AG04450 (cell line): ENCODE measurements around a stretch of chr7.

- CAGE, long polyA plus RNA: no peak
- RRBS: 90% methylated on average over 2 of the region's 17 CpGs
Observed at GRCh38 chr7:75968431-75969044, 25.9 kb downstream of the TMEM120A start.

GRCh38 chr7:75969072-75969445, 25.3 kb downstream of the TMEM120A start:
- CAGE, long polyA plus RNA: no peak
- RRBS: no CpG with 5 or more reads among the region's 10 CpGs

DNA sequence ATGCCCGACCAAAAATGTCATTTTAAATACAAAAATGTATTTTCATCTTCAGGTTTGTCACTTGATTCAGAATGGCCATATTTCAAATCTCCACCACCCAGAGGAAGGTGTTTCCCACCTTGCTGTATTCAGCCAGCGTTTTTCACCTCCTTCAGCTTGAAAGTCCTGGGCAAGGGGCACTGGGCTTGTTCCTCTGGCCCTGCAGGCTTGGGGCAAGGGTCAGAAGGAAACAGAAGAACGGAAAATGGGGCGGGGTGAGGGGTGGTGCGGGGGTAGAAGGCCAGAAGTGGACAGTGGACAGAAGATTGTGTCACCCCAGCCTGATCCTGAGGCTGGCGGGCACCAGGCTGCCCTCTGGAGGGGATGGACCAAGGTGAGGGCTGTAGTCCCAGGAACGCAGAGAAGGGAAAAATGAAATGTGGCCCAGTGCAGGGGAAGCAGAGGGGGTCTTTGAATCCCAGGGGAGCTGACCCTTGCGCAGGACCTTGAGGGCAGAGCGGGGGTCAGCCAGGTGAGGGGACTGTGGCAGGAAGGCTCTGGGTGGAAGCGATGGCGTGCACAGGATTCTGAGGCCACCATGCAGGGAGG, 23.1 kb downstream of the TMEM120A start:
- CAGE, long polyA plus RNA: no peak
- RRBS: no CpG with 5 or more reads among the region's 11 CpGs

DNA sequence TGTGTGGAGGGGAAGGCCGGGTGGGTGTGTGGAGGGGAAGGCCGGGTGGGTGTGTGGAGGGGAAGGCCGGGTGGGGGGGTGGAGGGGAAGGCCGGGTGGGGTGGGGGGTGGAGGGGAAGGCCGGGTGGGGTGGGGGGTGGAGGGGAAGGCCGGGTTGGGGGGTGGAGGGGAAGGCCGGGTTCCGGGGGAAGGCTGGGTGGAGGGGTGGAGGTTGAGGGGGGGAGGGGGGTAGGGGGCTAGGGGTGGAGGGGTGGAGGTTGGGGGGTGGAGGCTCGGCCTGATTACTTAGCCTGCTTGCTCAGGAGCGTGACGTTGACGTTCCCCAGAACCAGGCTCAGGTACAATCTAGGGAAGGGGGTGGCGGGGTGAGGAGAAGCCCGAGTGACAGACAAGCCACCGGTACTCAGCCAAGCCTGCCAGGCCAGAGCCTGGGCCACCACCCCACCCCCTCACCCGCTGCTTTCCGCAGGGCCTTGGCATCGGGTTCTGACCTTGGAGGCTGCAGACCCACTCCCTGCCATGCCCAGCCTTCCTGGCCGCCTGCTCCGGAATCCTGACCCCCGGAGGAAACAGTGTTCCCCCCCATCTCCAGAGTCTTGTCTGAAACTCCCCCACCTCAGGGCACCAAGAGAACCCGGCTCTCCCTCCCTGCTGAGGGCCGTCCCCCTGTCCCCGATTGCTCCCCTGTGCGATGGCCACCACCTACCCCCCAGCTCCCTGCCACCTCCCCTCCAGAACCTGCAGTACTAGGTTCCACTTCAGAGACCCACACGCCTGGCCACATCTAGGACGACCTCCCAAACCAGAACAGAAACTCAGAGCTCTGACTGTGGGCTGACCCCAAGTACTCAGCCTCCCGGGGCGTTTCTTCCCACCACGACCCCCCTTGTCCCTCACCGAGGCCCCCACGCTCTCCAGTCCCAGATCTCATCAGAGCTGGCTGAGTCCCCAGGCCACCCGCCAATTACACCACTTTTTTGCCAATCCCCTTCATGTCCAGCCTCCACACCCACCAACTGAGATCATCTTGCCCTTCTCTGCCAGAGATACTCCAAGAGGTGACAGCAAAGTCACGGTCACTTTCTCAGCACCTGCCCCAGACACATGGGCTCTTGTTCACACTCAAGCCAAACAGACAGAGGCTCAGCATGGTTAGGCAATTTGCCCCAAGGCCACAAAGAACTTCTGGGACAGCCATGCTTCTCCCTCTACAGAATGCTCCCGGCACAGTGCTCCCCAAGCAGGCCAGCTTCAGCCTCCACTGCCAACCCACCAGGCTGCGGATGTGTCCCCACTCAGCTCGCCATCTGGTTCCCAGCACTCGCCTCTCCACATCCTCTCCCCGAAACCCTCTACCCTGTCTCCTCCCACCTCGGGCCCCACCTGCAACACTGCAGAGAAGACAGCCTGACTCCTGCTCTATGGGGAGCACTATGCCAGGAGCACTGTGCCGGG, 5.0 kb downstream of the TMEM120A start:
- CAGE, long polyA plus RNA: no peak
- RRBS: 37% methylated on average over 2 of the region's 41 CpGs

DNA sequence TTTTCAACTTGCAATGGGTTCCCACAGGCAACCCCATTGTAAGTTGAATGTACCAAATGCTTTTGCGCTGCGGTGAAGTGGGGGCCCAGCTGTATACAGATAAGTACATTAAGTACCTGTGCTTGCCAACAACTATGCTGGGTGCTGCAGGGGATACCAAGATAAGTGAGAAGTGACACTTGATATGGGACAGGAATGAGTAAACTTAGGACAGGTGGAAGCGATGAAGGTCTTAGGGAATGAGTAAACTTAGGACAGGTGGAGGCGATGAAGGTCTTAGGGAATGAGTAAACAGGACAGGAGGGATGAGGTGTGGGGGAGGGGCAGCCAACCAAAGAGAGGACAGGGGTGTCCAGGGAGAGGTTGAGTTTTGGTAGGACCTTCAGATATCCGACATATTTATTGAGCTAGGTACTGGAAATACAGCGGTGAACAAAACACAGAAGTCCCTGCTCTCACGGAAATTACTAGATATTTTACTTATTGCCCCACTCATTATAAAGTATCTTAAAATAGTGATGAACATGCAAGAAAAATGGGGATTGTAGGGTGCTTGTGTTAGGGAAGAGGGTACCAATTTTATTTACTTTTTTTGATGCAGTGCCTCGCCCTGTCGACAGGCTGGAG, 1.5 kb downstream of the MDH2 start:
- CAGE, long polyA plus RNA: no peak
- RRBS: no CpG with 5 or more reads among the region's 9 CpGs

- CAGE, long polyA plus RNA: no peak
- RRBS: 50% methylated on average over 2 of the region's 20 CpGs
Observed at GRCh38 chr7:76071259-76071819, 23.4 kb downstream of the MDH2 start.

GRCh38 chr7:76073241-76073859, 25.4 kb downstream of the MDH2 start:
- CAGE, long polyA plus RNA: no peak
- RRBS: 81% methylated on average over 14 of the region's 47 CpGs

- CAGE, long polyA plus RNA: no peak
- RRBS: no CpG with 5 or more reads among the region's 5 CpGs
Observed at GRCh38 chr7:76191709-76192207, 9.9 kb upstream of the SRRM3 start.

- CAGE, long polyA plus RNA: no peak
- RRBS: no CpG with 5 or more reads among the region's 8 CpGs
Observed at GRCh38 chr7:76233709-76234654, 32.3 kb downstream of the SRRM3 start.

DNA sequence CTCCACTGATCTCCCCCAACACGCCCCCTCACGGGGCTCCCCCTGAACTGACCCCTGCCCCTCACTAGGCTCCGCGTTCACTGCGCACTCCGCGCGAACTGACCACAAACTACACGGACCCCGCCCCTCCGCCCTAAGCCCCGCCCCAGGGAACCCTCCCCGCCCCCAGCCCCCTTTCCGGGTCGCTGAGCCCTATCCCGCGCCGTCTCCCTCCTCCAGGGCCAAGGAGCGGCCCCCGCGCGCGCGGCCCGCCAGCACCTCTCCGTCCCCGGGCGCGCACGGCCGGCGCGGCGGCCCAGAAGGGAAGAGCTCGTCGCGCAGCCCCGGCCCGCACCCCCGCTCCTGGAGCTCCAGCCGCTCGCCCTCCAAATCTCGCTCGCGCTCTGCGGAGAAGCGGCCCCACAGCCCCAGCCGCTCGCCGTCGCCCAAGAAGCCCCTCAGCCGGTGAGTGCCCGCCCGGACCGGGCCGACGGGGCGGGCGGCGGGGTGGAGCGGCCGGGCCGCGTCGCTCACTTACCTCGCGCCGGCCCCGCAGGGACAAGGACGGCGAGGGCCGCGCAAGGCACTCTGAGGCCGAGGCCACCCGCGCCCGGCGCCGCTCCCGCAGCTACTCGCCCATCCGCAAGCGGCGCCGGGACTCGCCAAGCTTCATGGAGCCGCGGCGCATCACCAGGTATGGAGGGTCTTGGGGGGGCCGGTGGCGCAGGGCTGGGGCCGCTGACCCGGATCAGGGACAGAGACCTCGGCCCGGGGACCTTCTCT, 19.9 kb upstream of the HSPB1 start:
- CAGE, long polyA plus RNA: no peak
- RRBS: 3% methylated on average over 52 of the region's 95 CpGs

- CAGE, long polyA plus RNA: no peak
- RRBS: no CpG with 5 or more reads among the region's 30 CpGs
Observed at GRCh38 chr7:76329664-76330374, 27.3 kb downstream of the HSPB1 start.

DNA sequence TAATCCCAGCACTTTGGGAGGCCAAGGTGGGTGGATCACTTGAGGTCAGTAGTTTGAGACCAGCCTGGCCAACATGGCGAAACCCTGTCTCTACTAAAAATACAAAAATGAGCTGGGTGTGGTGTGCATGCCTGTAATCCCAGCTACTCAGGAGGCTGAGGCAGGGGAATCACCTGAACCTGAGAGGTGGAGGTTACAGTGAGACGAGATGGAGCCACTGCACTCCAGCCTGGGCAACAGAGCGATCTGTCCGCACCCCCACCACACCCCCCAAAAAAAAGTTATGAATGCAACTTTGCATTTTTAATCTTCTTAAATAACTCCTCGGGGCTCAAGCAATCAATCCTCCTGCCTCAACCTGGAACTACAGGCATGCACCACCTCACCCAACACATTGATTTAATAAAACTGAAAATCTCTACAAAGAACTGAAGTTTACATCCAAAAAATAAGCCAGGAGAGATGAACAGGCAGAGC, 23.1 kb downstream of the YWHAG start:
- CAGE, long polyA plus RNA: no peak
- RRBS: no CpG with 5 or more reads among the region's 5 CpGs

- CAGE, long polyA plus RNA: no peak
- RRBS: no CpG with 5 or more reads among the region's 6 CpGs
Observed at GRCh38 chr7:76373107-76373626, 14.4 kb upstream of the YWHAG start.

DNA sequence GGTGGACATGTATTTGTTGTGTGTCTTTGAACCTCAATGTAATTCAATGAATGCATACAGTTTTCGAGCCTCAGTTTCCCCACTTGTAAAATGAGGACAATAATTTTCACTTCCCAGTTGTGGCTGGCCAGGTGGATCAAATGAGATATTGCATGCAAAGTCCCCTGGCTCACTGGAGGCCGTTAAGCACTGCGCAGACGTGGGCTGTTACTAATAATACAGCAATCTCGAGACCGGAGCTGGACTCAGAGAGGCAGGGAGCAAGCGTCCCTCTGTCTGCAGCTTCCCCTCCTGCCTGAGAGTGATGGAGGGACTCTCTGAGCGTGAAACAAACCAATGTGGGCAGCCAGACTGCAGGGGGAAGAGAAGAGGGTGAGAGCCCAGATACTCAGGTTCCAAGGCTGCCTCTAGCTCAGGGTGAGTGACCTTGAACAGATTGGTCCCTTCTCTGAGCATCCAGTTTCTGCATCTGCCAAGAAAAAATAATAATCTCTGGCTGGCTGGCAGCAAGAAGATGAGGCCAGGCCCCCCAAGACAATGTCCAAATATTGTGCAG, 18.8 kb upstream of the YWHAG start:
- CAGE, long polyA plus RNA: no peak
- RRBS: no CpG with 5 or more reads among the region's 8 CpGs

GRCh38 chr7:76625483-76626466, 1.3 kb downstream of the POMZP3 start:
- CAGE, long polyA plus RNA: no peak
- RRBS: no CpG with 5 or more reads among the region's 23 CpGs

DNA sequence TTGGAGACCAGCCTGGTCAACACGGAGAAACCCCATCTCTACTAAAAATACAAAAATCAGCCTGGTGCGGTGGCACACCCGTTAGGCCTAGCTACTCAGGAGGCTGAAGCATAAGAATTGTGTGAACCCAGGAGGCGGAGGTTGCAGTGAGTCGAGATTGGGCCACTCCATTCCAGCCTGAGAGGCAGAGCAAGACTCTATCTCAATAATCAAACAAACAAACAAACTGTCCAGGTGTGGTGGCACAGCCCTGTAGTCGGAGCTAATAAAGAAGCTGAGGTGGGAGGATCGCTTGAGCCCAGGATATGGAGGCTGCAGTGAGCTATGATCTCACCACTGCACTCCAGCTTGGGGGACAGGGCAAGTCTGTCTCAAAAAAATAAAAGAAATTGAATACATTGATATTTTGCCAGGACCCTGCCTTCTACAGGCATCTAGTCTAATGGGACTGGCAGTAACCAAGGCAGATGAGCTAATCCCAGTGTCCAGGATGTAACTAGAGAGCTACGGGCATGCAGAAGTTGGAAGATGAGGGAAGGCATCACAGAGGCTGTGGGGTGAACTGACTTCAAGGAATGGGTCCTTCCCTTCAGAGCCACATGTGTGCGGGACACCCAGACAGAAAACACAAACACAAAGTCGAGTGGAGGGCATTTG, 8.6 kb downstream of the SPDYE18 start:
- CAGE, long polyA plus RNA: no peak
- RRBS: no CpG with 5 or more reads among the region's 10 CpGs

DNA sequence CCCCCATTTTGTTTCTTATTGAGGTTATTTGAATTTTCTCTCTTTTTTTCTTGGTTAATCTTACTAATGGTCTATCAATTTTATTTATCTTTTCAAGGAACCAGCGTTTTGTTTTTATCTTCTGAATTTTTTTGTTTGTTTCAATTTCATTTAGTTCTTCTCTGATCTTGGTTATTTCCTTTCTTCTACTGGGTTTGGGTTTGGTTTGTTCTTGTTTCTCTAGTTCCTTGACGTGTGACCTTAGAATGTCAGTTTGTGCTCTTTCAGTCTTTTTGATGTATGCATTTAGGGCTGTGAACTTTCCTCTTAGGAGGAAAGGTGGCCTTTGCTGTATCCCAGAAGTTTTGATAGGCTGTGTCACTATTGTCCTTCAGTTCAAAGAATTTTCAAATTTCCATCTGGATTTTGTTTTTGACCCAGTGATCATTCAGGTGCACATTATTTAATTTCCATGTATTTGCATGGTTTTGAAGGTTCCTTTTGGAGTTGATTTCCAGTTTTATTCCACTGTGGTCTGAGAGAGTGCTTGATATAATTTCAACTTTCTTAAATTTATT, 6.2 kb upstream of the SPDYE18 start:
- CAGE, long polyA plus RNA: no peak
- RRBS: no CpG with 5 or more reads among the region's 2 CpGs

DNA sequence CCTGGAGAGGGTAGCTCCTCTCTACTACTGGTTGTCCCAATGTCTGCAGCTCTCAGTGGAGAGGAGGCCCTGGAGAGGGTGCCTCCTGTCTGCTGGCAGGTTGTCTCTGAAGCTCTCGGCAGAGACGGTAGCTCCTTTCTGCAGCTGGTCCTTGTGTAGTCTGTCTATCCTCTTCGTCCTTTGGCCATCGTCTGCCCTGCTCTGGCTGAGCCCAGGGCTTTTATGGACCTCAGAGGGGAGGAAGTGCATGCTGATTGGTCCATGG, 4.1 kb downstream of the CCDC146 start:
- CAGE, long polyA plus RNA: no peak
- RRBS: no CpG with 5 or more reads among the region's 4 CpGs

DNA sequence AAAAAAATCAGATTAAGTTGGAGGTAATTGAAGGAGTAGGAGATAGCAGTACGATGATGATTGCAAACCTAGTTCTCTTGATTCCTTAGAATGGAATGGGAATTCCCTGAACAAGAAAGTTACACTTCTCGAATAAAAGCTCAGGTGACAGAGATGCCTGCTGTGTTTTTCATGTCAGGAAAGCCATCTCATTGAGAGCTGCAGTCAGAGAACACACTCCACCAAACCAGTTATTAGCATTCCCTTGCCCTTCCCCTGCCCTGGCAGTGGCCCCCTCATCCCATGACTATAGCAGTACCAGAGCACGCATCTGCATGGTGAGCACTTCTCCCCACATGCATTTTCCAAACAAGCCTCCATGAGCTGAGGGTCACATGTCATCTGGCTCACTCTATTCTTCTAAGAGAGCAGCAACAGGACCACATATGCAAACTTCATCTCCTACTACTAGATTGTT, 42.4 kb upstream of the FGL2 start:
- CAGE, long polyA plus RNA: no peak
- RRBS: no CpG with 5 or more reads among the region's 3 CpGs

GRCh38 chr7:77287285-77287665, 87.7 kb upstream of the FGL2 start:
- CAGE, long polyA plus RNA: no peak
- RRBS: no CpG with 5 or more reads among the region's 1 CpG